ENCODE results near the genes CMTM4, CBFB, ZDHHC1 and RIPOR1.

DNA sequence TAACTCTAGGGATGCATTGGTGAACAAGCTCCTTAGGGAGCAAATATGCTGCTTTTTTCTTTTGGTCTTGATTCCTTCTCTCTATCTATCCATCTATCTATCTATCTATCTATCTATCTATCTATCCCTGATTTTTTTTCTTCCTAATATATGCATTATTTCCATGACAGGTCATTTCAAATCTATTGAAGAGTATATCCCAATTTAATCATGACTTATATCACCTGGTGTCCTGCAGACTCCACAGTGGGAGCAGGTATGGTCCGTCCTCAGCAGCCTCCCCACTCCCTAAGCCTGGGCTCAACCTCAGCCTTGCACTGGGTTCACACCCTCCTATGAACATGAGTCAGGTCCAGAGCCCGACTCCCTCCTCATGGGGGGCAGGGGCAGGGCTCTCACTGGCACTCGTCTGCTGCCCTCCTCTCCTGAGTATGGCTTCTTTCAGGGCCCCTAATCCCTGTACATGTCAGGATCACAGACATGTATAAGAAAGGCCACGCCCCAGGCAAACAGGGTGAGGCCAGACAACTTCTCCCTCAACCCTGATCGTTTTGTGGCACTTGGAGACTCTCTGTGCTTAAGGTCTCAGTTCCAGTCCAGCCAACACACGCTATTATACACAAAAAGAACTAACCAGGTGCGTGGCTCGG is 45.0 kb downstream of the CMTM3 start:
- PRO-cap, 2 experiments: no peak in any of the 2 experiments

GRCh38 chr16:66660753-66661179 is 35.8 kb downstream of the CMTM4 start:
- PRO-cap, 2 experiments: peak in 1 of 2 experiments; most common minus-strand start chr16:66660880 (in 1)

DNA sequence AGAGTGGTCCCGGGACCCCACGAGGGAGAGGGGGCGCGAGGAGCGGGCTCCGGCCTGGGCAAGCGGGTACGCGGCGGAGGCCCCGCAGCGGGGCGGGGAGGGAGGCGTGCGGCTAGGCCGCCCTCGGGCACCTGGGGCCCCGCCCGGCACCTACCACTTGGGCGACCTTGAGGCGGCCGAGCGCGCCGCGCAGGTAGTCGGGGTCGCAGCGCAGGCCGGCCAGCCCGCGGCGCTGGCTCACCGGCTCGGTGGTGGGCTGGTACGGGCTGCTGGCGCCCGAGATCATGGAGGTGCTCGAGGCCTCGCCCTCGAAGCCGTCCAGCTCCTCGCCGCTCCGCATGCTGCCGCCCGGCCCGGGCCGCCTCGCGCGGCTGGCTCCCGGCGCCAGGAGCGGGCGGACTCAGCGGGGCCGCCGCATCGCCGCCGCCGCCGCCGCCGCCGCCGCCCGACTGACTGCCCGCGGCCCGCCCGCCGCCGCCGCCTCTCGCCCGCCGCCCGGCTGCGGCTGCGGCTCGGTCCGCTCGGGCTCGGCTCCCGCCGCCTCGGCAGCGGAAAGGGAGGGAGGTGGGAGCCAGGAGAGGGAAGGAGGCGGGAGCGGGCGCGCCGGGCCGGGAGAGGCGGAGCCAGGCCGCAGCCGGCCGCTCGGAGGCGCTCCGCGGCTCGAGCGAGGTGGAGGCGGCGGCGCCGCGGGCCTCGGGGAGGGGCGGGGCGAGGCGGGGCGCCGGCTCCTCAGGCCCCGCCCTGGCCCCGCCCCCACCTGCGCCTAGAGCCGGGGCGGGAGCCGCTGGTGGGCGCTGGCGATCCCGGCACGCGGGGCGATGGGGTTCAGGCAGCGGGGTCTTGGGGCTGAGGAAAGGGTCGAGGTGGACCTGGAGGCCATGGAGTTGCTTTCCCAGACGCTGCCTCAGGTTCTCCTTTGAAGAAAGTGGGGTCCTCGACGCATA is at the start of gene CMTM4:
TSS of gene CMTM4 (minus strand) at position 558 of the 944 bp plus-strand sequence.
- PRO-cap, 2 experiments: peak in 1 of 2 experiments; most common plus-strand start position 766 of the sequence (in 1); most common minus-strand start position 544 of the sequence (in 1)

GRCh38 chr16:66898100-66898732 is 17.9 kb downstream of the PDP2 start:
- PRO-cap, 2 experiments: no peak in any of the 2 experiments

- PRO-cap, 2 experiments: no peak in any of the 2 experiments
Measured at GRCh38 chr16:66899415-66900471, 18.9 kb downstream of the CDH16 start.

DNA sequence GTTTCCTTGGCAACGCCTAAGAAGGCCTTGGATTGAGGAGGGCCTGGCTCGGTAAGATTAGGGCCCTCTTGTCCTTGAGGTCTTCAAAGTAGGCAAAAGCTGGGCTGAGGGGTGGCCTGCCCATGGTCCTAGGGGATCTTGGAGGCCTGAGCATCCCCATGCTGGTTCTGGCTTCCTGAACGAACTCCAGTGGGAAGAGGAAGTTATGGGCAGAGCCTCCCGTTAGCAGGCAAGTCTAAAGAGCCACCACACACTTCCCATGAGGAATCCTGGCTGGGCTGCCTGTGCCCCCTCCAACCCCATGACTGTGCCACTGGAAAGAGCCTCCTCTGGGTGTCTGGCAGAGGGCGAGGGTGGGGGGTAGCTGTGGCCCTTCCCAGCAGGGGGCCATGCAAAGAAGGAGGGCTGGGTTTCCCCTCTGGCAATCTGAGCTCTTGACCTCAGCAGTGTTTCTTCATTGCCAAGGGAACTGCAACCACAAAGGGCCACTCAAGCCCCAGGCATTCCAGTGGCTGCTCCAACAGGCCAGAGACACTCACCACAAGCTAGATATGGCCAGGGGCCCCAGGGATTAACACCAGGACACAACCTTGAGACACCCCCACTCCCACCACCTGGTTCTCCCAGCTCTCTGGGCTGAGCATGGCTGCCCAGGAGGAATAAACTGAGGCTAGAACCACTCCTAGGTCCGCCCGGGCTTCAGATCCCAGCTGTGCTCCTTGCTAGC is 1.6 kb upstream of the RRAD start:
- PRO-cap, 2 experiments: no peak in any of the 2 experiments

GRCh38 chr16:67028376-67029568 is at the start of gene CBFB:
Gene CBFB, plus strand, starts transcription at chr16:67029149.
- PRO-cap, 2 experiments: peak in 1 of 2 experiments; most common plus-strand start chr16:67029331 (in 1); most common minus-strand start chr16:67028991 (in 1)

GRCh38 chr16:67098651-67099409 is 10.9 kb upstream of the PHAF1 start:
- PRO-cap, 2 experiments: no peak in any of the 2 experiments

DNA sequence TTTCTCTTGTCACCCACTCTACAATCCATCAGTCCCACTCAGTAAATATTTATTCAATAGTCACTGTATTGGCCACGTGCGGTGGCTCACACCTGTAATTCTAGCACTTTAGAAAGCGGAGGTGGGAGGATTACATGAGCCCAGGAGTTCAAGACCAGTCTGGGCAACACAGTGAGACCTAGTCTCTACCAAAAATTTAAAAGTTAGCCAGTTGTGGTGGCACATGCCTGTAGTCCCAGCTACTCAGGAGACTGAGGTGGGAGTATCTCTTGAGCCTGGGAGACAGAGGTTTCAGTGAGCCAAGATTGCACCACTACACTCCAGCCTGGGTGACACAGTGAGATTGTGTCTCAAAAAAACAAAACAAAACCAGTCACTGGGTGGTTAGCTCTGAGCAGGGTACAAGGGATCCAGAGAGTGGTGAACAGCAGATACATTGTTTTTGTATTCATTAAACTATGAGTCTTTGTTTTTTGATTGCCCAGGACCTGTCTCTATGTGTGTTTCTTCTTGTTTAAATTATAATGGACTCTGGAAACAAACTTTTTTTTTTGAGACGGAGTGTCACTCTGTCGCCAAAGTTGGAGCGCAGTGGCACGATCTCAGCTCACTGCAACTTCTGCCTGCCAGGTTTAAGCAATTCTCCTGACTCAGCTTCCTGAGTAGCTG is 6.9 kb downstream of the PHAF1 start:
- PRO-cap, 2 experiments: no peak in any of the 2 experiments

DNA sequence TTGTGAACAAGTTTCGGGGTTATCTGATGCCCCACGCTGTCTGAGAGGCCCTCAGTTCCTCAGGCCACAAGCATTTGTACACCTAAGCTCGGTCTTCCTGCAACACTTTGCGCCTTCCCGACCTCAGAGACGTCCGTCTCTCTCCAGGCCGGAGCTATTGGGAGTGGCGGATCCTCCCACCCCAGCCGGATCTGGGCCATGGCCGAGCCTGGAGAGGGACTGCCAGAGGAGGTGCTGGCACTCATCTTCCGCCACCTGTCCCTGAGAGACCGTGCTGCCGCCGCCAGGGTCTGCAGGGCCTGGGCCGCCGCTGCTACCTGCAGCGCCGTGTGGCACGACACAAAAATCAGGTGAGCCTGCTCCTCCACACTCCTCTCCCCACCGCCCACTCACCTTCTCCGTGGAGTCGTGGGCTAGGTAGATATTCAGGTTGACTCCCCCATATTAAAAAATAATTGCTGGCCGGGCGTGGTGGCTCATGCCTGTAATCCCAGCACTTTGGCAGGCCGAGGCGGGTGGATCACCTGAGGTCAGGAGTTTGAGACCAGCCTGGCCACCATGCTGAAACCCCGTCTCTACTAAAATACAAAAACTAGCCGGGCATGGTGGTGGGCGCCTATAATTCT is 1.9 kb downstream of the FBXL8 start:
- PRO-cap, 2 experiments: no peak in any of the 2 experiments

- PRO-cap, 2 experiments: no peak in any of the 2 experiments
Measured at GRCh38 chr16:67165282-67166088, 940 bp downstream of the HSF4 start.

- PRO-cap, 2 experiments: no peak in any of the 2 experiments
Measured at GRCh38 chr16:67177392-67177855, 6.3 kb downstream of the MATCAP1 start.

DNA sequence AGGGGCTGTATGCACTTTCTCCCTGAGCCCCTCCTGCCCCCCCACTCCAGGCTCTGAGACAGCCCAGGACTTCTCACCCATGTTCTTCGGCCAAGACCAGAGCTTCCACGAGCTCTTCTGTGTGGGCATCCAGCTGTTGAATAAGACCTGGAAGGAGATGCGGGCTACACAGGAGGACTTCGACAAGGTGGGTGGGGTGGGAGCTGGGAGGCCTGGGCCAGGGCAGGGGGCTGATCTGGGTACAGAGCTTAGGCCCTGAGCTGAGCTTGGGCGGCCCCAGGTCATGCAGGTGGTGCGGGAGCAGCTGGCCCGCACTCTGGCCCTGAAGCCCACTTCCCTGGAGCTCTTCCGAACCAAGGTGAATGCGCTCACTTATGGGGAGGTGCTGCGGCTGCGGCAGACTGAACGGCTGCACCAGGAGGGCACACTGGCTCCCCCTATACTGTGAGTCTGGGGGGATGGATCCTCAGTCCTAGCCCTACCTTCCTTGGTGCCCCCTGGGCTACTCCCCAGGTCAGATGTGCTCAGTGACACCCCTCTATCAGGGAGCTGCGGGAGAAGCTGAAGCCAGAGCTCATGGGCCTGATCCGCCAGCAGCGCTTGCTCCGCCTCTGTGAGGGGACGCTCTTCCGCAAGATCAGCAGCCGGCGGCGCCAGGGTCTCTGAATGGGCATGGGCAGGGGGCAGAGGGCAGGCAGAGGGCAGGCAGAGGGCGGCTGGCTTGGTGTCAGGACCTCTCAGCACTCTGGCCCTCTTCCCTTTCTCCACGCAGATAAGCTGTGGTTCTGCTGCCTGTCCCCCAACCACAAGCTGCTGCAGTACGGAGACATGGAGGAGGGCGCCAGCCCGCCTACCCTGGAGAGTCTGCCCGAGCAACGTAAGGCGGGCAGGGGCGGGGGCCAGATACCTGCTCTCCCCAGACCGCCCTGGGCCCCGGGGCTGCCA is 3.7 kb downstream of the ELMO3 start:
- PRO-cap, 2 experiments: no peak in any of the 2 experiments

DNA sequence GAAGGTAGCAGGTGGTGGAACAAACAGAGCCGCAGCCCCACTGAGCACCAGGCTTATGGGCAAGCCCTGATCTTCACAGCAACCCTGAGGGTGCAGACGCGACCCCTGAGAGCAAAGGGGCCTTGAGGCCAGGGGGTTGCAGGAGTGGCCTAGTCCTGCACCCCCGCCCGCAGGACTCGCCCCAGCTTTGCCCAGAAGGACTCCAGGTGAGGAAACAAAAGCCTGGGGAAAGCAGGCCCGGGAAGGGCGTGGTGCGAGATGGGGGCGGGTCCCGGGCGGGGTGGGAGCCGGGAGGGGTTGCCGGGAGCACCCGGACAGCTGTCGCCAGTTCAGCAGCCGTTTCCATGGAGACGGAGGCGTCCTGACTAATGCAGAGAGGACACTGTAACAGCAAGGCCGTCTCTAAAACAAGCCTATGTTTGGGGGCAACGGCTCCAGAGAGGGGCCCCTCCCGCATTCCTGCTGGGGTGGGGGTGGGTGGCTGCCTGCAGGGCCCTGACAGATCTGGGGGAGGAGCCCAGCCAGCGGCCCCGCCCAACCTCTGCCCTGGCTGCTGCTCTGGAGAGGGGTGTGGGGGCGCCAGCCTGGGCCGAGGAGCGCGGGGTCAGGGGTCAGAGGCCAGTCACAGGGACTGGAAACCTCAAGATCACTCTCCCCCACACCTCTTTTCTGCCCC is 2.9 kb upstream of the TPPP3 start:
- PRO-cap, 2 experiments: no peak in any of the 2 experiments

- PRO-cap, 2 experiments: peak in 1 of 2 experiments; most common plus-strand start chr16:67416022 (in 1); most common minus-strand start chr16:67416456 (in 1)
Measured at GRCh38 chr16:67415453-67416794, at the start of gene ZDHHC1. Gene ZDHHC1, minus strand, starts transcription at chr16:67416477.

DNA sequence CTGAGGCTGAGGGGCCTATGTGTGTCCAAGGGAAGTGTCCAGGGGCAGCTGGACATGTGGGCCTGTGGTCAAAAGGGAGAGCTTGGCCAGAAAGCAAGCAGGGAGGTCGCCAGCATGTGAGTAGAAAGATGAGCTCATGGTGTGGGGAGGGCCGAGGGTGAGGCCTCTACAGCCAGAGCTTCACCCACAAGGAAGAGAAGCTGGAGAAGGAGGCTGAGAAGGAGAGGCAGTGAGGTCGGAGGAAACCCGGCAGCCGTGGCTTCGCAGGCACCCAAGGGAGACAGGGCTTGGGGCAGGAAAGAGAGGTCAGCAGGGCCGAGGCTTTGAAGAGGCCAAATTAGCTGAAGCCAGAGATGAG is 4.0 kb upstream of the HSD11B2 start:
- PRO-cap, 2 experiments: no peak in any of the 2 experiments

DNA sequence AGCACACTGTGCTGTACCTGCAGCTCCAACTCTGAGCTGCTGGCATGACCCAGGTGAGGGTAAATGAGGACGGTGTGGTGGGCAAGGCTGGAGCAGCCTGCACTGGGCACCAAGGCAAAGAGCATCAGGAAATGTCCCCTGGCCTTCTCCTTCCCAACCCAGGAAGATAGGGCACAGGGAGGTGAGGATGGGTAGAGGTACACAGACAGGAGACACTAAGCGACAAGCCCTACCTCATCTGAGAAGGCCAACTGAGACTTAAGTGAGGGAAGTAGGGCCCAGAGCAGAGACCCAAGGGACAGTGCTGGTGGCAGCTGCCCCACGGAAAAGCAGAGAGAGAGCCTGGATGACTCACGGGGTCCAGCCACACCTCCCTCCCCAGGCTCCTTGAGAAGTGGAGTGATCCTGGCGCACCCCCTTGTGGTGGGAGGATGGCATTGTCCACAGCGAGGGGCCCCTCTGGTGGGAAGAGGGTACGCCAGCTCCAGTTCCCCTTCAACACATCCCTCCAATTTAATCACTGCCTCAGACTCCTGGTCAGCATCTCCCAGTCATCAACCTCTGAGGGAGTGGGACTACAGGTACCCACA is 15.3 kb downstream of the ATP6V0D1 start:
- PRO-cap, 2 experiments: no peak in any of the 2 experiments

DNA sequence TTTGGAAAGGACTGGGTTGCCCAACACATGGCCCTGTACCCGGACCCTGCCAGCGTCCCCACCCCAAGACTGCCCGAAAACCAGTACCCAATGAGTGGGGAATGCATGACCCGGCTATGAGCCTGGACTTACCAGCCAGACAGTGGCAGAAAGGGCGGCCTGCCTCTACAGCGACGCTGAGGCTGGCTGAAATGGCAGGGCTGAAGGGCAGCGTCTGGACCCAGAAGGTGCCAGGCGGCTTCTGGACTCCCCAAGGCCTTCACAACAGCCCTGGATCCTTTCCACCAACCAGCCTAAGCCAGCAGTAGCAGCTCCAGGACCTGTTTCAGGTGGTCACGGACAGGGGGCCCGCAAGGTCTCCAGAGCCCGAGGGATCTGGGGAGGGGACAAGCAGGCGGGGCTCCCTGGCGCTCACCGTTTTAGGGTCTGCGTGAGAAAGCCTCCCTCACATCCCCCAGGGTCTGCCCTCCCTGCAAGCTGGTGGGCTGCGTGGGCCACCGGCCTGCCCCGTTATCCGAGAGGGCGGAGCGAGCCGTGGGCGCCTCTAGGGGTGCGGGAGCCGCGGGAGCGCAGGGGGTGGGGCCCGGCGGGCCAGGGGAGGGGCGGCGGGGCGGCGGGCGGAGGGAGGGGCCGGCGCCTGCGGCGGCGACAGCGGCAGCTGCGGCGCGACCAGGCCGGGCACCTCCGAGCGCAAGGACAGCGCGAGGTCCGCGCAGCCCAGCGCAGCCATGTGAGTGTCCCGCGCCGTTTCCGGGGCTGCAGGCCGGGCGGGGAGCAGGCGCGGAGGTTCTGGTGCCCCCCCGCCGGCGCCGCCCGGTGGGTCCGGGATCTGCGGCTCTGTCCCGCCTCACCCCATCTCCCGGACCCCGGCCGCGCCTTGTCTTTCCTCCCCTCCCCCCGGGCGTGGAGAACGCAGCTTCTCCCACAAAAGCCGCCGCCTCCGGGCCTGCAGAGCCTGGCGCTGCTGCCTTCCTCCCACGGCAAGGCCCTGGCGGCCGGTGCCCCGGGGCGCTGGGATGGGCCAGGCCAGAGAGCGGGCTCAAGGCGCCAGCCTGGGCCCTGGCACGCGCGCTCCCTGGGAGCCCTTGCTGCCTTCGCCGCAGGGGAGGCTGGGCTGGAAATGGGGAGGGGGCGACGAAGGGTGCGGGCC is at the start of gene RIPOR1:
TSS of gene RIPOR1 (plus strand) at position 645 of the 1,150 bp plus-strand sequence.
- PRO-cap, 2 experiments: peak in 1 of 2 experiments; most common plus-strand start position 651 of the sequence (in 1); most common minus-strand start position 516 of the sequence (in 1)

DNA sequence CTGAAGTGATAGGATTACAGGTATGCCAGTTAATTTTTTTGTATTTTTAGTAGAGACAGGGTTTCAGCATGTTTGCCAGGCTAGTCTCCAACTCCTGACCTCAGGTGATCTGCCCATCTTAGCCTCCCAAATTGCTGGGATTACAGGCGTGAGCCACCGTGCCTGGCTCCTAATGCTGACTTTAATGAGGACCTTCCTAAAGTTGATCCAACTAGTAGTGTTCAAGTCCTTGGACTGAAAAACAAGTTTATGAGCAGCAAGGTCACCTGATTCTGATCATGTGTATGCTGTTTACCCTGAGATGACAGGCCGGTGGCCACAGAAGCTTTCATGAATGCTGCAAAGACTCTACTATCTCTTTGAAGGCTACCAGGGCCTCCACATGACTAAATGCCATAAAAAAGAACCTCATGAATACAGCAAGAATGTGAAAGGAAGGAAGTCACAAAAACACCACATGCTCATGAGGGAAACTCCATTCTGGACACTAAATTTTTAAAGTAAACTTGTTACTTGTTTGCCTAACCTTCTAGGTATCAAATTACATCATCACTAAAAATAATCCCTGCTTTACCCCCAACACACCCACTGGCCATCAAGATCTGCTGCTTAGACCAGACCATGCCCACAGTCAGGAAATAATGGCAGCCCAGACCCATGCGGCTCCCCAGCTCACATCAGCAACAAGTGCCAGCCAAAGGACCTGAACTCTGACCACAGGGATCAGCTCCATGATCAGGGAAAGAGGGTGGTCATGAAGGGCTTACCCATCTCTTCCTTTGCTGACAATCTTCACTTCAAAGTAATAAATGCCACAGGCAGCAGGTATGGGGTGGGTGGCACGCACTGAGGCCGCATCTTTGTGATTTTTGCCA is 1.5 kb downstream of the RANBP10 start:
- PRO-cap, 2 experiments: no peak in any of the 2 experiments

- PRO-cap, 2 experiments: no peak in any of the 2 experiments
Measured at GRCh38 chr16:67829852-67830541, 12.1 kb upstream of the THAP11 start.